ENCODE data around the gene ARMS2.

GRCh38 chr10:119687987-119688670 lies 36.9 kb downstream of the BAG3 start:
- PRO-cap, result no peak
- RAMPAGE, long total RNA, 3 experiments, result no peak in any of the 3 experiments

DNA sequence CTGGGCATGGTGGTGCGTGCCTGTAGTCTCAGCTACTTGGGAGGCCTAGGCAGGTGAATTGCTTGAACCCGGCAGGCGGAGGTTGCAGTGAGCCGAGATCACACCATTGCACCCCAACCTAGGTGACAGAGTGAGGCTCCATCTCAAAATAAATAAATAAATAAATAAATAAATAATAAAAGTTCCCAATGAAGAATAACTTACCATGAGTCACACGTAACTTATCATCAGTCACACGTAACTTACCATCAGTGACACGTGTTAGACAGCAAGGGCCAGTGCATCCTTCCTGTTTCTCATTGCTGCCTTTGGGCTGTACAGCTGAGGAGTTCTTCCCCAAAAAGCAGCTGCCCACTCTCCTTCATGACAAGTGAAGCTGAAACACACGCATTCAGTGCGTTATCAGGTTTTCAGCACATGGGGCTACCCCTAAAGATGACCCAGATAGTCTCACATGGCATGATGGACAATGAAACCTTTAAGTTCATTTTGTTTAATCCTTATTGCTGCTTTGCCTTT lies 58.3 kb downstream of the MCMBP start:
- PRO-cap, result no peak
- RAMPAGE, long total RNA, 3 experiments, result no peak in any of the 3 experiments

DNA sequence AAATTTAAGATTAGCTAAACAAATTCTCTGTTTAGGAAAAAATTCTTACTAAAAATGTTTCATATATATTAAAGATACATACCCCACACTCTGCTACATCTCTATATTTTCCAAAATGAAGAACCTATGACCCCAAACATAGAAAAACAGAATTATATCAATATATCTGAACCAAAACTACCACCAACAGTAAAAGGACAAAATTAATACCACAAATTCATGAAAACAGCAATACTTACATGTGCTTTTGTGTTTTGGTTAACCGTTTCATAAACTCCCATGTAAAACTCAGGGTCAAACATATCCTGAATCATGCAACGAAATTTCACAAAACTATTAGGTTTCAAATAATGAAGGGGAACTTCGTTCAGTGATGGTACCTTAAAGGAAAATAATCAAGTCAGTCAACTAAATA lies 13.8 kb downstream of the MCMBP start:
- PRO-cap, result no peak
- RAMPAGE, long total RNA, 3 experiments, result no peak in any of the 3 experiments

- PRO-cap, result no peak
- RAMPAGE, long total RNA, 3 experiments, result no peak in any of the 3 experiments
Measured at GRCh38 chr10:120052919-120053668, 160.6 kb downstream of the SEC23IP start.

DNA sequence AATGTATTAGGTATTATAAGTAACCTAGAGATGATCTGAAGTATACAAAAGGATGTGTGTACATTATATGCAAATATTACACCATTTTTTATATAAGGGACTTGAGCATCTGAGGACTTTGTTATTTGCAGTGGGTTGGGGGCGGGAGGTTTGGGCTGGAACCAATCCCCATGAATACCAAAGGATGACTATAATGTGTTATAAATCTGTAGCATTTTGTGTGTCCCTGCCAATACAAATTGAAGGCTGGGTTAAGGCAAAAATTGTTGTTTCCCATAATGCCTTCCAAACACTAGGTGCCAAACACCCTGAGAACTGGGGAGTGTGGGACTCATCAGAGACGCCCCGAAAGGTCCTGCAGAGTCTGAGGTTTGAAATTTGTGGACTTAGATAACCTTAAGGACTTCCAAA lies 150.2 kb upstream of the PLPP4 start:
- PRO-cap, result no peak
- RAMPAGE, long total RNA, 3 experiments, result no peak in any of the 3 experiments

GRCh38 chr10:120681521-120681778 lies 169.7 kb upstream of the WDR11 start:
- PRO-cap, result no peak
- RAMPAGE, long total RNA, 3 experiments, result no peak in any of the 3 experiments

GRCh38 chr10:121080278-121080786 lies 229.2 kb downstream of the WDR11 start:
- PRO-cap, result no peak
- RAMPAGE, long total RNA, 3 experiments, result no peak in any of the 3 experiments

GRCh38 chr10:121532376-121532889 lies 65.8 kb downstream of the FGFR2 start:
- PRO-cap, result no peak
- RAMPAGE, long total RNA, 3 experiments, result no peak in any of the 3 experiments

- PRO-cap, result no peak
- RAMPAGE, long total RNA, 3 experiments, result no peak in any of the 3 experiments
Measured at GRCh38 chr10:121549403-121549627, 48.9 kb downstream of the FGFR2 start.

DNA sequence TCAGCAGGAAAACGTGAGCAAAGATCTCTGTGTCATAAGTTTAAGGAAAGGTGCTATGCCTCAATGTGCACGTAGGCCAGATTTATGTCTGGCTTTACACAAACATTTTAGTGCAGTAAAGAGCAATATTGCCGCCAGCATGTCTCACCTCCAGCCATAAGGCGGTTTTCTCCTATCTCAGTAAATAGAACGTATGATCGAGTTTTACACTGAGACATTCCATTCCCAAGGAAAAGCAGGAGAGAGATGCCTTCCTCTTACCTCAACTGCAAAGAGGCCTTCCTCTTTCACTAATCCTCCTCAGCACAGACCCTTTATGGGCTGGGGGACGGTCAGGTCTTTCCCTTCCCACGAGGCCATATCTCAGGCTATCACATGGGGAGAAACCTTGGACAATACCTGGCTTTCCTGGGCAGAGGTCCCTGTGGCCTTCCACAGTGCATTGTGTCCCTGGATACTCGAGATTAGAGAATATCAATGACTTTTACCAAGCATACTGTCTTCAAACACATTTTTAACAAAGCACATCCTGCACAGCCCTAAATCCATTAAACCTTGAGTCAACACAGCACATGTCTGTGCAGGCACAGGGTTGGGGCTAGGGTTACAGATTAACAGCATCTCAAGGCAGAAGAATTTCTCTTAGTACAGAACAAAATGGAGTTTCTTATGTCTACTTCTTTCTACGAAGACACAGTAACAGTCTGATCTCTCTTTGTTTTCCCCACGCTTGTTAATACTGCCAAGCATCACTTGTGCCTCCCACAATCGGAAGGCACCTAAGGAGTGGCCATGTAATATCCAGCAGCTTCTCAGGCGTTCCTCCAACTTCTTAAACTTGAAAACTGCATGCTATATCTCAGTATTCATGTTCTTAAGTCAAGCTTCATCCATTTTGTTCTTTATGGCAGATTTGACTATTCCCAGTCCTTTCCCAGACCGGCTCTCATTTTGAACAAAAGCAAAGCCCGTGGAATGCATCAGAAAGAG lies 2.6 kb upstream of the ATE1 start:
- PRO-cap, result no peak
- RAMPAGE, long total RNA, 3 experiments, result no peak in any of the 3 experiments

DNA sequence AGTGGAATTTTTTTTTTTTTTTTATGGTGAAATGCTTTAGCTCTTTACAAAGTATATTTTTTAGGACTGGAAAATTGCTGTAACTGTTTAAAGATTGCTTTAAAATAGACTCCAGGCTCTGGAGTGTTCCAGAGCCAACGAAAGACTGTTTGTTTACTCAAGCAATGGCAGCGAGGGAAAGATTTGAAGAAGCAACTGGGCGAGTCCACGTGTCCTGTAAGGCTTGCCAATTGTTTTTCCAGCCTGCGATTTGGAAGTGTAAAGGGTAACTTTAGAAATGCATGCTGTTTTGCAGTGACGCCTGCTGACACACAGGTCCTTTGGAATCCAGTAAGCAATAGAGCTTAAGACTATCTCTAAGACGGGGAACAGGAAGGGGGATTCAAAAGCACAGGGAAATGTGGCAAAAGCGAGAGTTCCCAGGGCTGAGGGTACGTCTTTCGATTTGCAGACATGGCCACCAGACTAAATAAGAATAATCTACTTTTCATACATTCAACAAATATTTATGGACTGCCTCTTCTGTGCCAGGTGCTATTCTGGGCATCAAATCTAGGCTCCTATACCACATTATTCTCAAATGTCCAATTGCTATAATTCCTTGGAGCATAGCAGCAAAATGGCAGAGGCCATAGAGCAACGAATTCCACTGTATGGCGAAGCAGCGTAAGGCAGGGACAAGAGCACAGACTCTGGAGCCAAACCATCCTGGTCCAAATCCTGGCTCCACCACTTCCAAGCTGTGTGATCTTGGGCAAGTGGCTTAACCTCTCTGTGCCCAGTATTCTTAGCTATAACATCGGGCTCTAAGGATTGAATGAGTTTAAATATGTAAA lies 55.9 kb downstream of the TACC2 start:
- PRO-cap, result no peak
- RAMPAGE, long total RNA, 3 experiments, result no peak in any of the 3 experiments

DNA sequence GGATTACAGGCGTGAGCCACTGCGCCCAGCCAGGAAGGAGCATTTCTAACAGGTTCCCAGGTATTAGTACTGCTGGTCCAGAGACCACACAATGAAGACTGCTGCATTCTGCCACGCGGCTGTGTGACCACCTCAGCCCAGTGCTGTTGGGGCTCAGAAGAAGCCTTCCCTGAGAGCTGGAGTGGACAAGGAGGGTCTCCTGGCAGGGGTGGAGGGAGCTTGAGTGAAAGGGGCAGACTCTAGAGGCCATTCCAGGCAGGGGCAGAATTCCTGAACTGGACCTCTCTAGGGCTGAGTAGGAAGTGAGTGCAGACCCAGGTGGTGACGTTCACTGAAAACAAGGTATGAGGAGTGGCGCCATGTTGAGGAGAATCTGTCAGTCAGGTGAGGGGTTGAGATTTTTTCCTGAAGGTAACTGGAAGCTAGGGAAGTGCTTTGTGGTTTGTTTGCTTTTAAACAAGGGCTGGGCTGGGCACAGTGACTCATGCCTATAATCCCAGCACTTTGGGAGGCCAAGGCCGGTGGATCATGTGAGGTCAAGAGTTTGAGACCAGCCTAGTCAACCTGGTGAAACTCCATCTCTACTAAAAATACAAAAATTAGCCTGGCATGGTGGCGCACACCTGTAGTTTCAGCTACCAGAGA lies 67.6 kb downstream of the TACC2 start:
- PRO-cap, result no peak
- RAMPAGE, long total RNA, 3 experiments, result no peak in any of the 3 experiments

DNA sequence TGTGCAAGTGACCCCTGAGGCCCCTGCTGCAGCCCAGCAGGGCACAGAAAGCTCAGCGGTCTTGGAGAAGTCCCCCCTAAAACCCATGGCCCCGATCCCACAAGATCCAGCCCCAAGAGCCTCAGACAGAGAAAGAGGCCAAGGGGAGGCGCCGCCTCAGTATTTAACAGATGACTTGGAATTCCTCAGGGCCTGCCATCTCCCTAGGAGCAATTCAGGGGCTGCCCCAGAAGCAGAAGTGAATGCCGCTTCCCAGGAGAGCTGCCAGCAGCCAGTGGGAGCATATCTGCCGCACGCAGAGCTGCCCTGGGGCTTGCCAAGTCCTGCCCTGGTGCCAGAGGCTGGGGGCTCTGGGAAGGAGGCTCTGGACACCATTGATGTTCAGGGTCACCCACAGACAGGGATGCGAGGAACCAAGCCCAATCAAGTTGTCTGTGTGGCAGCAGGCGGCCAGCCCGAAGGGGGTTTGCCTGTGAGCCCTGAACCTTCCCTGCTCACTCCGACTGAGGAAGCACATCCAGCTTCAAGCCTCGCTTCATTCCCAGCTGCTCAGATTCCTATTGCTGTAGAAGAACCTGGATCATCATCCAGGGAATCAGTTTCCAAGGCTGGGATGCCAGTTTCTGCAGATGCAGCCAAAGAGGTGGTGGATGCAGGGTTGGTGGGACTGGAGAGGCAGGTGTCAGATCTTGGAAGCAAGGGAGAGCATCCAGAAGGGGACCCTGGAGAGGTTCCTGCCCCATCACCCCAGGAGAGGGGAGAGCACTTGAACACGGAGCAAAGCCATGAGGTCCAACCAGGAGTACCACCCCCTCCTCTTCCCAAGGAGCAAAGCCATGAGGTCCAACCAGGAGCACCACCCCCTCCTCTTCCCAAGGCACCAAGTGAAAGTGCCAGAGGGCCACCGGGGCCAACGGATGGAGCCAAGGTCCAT lies 94.5 kb downstream of the TACC2 start:
- PRO-cap, result no peak
- RAMPAGE, long total RNA, 3 experiments, result no peak in any of the 3 experiments

- PRO-cap, result bidirectional peak, plus-strand start at chr10:122112885, minus-strand start at chr10:122112611; unidirectional peak, plus-strand start at chr10:122113406
- RAMPAGE, long total RNA, 3 experiments, result no peak in any of the 3 experiments
Measured at GRCh38 chr10:122112515-122113544, 123.9 kb downstream of the TACC2 start.

DNA sequence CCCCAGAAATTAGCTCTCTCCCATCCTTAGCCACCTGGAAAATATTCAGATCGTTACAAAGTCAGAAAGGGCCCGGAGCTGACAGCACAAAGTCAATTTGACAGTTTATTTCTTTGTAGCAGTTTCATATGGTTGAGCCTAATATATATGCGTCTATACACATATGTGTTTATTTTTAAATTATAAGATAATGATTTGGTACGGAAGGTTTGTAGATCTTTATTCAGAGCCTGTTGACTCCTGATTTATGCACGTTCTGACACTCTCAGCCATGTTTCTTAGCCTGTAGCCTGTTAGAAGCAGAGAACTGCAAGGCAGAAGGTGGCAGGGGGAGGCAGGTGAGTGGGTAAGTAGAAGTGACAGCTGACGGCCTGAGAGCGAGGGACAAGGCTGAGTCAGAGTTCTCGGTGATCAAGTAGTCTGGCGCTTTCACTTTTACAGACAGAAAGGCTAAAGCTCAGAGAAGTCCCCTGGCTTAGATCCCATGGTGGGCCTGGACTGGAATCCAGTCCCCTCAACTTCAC lies 138.8 kb downstream of the TACC2 start:
- PRO-cap, result bidirectional peak, plus-strand start at position 444 of the sequence, minus-strand start at position 295 of the sequence
- RAMPAGE, long total RNA, 3 experiments, result no peak in any of the 3 experiments

DNA sequence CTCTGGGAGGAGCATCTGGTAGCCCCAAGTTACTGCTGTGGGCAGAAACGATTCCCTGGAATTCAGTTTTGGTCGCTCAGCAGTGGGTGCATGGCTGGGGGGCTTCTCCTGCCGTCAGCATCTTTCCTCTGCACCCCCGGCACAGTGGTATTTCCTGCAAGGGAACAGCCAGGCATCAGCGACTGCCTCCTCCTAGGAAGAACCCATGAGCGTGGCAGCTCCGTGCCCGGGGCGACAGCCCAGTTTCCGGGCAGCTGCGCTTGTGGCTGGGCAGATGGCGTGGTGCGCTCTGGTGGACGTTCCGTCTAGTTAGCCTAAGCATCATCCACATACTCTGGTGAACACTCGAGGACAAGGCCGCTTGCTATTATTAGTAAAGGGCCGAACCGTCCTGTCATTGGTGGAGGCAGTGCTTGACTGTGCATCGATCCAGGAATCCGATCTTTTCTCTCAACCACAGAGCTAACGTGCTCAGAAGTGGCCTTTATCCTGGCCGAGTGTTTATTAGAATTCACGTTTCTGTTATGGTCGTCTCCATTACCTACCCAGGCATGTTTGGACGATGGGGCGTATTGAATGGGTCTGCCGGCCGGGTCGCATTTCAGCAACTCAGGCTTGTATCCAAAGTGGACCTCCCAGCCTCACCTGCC lies 106.8 kb upstream of the BTBD16 start:
- PRO-cap, result no peak
- RAMPAGE, long total RNA, 3 experiments, result no peak in any of the 3 experiments

DNA sequence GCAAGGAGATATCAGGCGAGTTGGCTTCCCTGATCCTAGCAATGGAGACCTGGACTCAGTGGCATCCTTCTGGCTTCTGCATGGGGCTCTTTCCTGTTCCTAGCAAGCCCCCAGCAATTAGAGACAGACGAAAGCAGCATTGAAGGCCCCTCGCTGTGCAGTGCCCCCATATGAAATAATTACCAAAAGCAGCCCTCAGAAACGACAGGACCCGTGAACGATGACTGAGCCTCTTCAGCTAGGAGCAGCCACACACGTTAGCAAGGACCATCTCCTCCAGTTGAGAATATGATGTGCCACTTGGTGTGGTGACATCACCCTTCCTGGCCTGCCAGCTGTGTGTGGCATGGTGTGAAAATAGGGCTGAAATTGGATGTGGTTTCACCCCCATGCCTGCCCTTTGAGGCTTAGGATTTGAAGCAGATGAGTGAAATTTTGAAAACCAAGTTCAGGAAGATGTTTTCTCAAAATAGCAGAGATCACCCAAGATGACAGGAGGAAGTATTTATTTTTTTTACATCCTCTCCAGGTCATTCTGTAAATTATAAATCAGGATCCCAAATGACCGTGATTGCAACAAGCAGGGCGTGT lies 49.2 kb upstream of the BTBD16 start:
- PRO-cap, result no peak
- RAMPAGE, long total RNA, 3 experiments, result no peak in any of the 3 experiments

DNA sequence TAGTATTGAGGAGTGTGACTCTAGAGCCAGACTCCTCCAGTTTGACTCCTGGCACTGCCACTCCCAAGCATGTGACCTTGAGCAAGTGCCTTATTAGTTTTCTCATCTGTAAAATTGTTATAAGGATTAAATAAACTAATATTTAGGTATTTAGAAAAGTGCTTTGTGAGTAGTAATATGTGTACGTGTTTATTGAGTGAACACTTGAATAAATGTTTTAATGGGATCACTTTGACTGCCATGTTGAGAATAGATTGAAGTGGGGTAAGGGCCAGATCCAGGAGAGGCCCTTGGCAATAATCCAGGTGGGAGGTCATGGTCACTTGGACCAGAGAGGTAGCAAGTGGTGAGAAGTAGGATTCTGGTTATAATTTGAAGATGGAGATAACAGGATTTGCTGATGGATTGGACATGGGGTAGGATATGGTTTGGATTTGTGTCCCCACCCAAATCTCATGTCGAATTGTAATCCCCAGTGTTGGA lies 6.4 kb downstream of the PLEKHA1 start:
- PRO-cap, result no peak
- RAMPAGE, long total RNA, 3 experiments, result no peak in any of the 3 experiments

- PRO-cap, result no peak
- RAMPAGE, long total RNA, 3 experiments, result no peak in any of the 3 experiments
Measured at GRCh38 chr10:122454354-122454726, at the start of gene ARMS2. Gene ARMS2, plus strand, starts transcription at chr10:122454653.

GRCh38 chr10:122639963-122640463 lies 32.6 kb upstream of the SPADH start:
- PRO-cap, result no peak
- RAMPAGE, long total RNA, 3 experiments, result no peak in any of the 3 experiments

All from gastrocnemius medialis (tissue), 3 donors.